Bronchial epithelial cell (primary cell): ENCODE measurements around a stretch of chr20.

GRCh38 chr20:50272073-50272654 lies 81.5 kb downstream of the CEBPB start:
- RRBS, 2 experiments: no CpG with 5 or more reads among the region's 7 CpGs

DNA sequence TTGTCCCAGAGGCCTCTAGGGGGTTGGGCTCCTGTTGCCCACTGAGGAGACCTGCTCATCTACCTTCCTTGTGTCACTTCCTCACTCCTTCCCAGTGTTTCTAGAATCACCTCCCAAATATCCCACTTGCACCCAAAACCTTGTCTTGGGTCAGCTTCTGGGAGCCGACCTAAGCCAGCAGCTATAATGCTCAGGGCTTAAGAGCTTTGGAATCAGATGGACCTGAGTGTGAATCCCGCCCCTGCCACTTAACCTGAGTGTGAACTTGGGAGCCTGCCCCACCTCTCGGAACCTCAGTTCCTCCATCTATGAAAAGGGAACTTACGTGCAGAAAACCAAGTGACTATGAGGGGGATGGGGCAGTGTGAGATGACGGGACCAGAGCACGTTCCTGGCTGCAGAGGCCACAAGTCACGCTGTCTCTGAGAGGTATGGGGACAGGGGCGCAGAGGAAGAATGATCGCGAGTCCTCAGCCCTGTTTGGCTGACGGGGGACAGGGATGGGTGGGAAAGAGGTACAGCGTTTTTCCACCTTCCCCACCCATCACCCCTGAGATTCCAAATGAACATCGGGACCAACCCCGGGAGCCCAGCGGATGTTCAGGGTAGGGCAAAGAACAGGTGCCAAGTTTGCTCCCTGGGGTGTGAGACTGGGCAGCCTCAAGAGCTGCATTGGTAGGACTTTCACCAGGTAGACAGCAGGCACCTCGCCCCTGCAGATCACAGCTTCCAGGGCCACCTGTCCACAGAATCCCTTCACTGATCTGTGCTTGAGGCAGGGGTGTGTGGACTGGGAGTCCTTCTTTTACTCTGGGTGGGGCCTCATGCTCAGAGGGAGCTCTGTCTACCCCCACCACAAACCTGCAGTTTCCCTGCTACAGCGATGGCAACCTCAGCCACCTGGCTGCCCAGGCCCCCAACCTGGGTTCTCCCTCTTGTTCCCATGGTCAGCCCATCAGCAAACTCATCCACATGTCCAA lies 85.6 kb downstream of the CEBPB start:
- RRBS, 2 experiments: no CpG with 5 or more reads among the region's 17 CpGs

DNA sequence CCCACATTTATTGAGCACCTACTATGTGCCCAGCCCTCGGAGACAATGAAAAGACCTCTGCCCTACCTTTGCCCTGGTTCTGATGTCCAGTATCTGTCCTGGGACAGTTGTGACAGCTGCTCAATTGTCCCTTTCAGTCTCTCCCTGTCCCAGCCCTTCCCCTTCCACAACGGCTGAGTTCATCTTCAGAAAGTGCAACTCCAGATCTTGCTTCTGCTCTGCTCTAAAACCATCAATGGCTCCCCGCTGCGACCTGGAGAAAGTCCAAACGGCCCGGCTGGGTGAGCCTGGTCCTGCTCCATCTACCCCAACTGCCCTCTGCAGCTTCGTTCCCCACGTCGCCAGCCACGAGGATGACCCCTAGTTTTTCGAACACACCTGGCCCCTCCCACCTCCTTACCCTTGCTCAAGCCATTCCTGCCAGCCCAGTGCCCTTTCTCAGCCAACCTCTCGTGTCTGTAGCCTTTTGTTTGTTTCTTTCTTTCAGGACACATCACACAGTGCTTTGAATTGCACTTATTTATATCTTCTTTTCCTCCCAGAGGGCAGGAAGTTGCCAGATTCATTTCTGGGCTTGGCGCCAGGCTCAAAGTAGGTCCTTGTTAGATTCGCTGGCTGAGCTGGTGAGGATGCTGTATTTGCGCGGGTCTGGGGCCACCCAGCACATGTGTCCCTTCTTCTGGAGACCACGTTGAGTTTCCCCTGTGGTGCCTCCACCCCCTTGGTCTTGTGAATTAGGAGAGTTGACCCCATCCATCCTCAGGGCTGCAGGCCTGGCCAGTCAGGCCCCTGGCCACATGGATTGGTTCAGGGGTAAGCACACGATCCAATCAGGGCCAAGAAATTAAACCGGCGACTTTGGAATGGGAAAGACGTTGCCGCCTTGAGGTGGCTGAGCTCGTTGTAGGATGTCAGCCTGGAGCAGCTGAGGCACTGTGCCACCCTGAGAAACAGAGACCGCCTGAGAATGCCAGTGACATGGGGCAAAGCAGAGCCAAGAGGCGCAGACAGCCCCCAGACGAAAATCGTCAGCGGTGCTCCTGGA lies 155.9 kb downstream of the CEBPB start:
- RRBS, 2 experiments: no CpG with 5 or more reads among the region's 28 CpGs

DNA sequence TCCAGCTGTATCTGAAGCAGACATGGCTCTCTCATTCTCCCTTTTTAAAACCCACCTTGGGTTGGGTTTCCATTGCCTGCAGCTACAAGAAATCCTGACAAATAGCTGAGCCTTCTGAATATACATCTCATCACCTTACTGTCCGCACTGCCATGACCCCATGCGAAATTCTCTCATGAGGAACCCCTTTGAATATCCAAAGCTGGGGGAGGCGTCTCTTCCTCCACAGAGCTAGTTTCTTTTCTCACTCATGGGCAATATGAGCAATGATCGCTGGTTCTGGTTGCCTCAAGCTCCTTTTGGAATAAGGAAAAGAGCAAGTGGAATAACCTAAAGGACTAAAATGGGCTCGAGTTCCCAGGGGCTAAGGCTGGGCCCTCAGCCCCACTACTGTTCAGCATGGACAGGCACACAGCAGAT lies 156.6 kb downstream of the CEBPB start:
- RRBS, 2 experiments: no CpG with 5 or more reads among the region's 5 CpGs

DNA sequence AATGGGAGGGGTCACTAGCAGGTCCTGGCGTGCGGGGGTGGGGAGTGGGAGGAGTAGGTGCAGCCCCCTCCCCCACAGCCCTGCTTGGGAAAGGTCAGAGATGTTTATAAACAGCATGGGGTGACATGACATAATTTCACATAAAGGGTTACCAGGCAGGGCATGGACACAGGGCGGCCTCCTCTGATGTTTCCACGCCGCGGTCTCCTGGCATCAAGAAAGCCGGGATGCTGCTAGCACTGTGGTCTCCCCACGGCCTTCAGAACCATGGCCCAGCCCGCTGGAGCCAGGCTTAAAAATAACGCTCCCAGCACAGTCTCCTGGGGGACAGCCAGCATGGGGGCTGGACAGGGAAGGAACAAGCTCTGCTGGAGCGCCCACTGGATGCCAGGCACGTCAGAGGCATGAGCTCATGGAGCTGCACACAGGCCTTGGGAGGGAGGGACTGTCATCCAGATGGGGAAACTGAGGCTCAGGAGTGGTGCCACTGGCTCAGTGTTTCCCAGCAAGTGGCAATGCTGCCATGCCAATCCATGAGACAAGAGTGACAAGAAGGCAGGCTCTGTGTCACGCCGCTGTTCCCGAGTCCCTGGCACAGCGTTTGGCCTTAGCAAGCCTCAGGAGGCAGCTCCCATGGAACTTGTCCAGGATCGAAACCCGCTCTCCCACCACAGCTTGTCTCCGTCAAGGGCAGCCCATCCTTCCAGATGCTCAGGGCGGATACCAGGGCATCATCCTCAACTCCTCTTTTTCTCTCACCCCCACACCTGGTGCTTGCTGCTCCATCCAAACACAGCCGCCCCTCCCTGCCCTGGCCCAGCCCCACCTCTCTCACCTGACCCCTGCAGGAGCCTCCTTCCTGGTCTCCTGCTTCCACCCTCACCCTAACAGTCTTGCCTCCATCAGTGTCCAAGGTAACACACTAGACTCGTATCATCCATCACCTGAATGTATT lies 110.8 kb upstream of the PTPN1 start:
- RRBS, 2 experiments: no CpG with 5 or more reads among the region's 22 CpGs

DNA sequence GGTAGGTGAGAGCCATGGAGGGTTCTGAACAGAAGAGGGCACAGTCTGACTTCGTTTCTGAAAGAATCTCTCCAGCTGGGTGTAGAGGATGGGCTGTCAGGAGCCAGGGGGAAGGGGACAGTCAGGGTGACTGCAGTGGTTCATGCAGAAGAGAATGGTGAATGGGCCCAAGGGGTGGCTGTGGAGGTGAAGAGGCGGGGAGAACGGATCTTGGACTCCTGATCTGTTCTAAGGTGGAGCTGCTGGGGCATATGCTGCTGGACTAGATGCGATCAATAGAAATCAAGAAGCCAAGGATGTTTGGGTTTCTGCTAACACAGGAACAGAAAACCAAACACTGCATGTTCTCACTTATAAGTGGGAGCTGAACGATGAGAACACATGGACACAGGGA lies 109.6 kb upstream of the PTPN1 start:
- RRBS, 2 experiments: no CpG with 5 or more reads among the region's 5 CpGs

DNA sequence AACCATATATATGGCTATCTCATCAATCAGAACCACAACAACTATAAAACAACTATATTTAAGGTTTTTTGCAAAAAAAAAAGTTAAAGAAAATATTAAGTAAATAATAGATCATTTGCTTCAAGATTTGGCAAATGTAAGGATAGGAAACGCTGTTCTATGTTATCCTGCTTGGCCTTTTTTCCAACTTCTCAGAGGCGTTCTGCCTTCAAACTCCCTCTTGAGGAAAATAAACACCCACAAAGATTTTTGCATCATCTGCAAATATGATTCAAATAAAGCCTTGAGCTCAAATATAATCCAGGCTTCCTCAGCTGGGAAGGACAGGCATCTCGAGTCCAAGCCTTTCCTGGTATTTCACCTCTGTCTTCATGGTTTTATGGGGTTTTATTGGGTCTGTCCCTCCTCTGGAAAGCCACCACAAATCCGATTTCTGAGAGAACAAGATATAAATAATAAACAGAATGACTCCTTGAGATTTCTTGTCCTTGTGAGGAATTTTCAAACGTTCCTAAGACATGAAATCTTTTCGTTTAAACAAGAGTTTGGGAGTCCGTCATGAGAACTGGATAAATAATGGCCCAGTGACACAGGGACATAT lies 67.6 kb upstream of the PTPN1 start:
- RRBS, 2 experiments: no CpG with 5 or more reads among the region's 7 CpGs

- RRBS, 2 experiments: no CpG with 5 or more reads among the region's 18 CpGs
Observed at GRCh38 chr20:50533129-50534170, 23.3 kb downstream of the PTPN1 start.

- RRBS, 2 experiments: no CpG with 5 or more reads among the region's 8 CpGs
Observed at GRCh38 chr20:50541541-50542116, 31.4 kb downstream of the PTPN1 start.

GRCh38 chr20:50567913-50568298 lies 57.7 kb downstream of the PTPN1 start:
- RRBS, 2 experiments: no CpG with 5 or more reads among the region's 12 CpGs

DNA sequence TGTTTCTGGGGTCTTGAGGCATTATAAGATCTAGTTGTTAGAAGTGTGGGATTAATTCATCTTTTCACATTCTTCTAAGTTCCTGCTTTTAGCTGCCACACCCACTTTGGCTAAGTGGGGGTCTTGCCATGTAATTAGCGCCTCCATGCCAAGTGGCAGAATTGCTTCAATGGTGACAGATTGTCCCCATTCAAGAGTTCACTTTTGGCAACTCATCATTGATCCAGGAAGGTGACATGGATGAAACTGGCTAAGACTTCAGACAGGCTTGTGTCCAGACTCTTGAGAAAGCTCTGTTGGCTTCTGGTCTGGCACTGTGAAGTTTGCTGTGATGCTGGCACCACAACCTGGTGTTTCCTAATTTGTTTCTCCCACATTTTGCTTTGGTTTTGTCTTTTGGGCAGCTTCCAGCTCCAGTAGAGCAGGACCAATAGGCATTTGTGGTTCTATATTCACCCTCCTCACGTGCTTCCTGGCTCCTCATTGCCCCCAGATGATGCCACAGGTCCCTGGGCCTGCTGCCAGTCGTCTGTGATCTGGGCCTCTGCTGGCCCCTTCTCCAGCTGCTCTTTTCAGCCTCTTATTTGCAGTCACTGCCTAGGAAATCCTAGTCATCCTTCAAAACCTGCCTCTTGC lies 62.6 kb downstream of the PTPN1 start:
- RRBS, 2 experiments: no CpG with 5 or more reads among the region's 3 CpGs

DNA sequence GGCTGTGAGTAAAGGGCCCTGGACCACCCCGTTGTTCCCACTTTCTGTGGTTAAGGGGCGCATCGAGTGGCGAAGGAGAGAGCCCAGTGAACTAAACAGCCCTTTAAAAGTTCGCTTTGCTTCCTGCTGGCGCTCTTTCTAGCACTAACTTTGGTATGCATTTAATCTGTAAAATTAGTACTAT lies 723 bp downstream of the PARD6B start:
- RRBS, 2 experiments: no CpG with 5 or more reads among the region's 6 CpGs

DNA sequence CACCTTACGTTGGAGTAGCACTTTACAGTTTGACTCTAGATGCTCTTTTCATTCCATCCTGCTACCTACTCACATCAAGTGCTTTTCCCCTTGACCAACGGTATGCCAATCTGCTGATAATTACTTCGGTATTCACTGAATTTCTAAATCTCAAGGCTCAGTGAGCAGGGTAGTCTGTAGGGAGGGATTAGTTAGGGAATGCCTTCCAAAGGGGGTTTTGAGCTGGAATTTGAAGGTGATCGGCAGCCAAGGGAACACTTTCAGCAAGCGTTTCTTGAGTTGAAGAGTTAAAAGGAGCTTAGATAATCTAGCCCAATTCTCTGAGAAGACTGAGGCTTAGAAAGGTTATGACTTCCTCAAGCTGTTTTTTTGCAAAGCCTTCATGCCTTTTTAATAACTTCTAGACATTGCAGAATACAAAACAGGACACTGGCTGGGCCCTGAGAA lies 1.0 kb downstream of the PARD6B start:
- RRBS, 2 experiments: no CpG with 5 or more reads among the region's 5 CpGs

DNA sequence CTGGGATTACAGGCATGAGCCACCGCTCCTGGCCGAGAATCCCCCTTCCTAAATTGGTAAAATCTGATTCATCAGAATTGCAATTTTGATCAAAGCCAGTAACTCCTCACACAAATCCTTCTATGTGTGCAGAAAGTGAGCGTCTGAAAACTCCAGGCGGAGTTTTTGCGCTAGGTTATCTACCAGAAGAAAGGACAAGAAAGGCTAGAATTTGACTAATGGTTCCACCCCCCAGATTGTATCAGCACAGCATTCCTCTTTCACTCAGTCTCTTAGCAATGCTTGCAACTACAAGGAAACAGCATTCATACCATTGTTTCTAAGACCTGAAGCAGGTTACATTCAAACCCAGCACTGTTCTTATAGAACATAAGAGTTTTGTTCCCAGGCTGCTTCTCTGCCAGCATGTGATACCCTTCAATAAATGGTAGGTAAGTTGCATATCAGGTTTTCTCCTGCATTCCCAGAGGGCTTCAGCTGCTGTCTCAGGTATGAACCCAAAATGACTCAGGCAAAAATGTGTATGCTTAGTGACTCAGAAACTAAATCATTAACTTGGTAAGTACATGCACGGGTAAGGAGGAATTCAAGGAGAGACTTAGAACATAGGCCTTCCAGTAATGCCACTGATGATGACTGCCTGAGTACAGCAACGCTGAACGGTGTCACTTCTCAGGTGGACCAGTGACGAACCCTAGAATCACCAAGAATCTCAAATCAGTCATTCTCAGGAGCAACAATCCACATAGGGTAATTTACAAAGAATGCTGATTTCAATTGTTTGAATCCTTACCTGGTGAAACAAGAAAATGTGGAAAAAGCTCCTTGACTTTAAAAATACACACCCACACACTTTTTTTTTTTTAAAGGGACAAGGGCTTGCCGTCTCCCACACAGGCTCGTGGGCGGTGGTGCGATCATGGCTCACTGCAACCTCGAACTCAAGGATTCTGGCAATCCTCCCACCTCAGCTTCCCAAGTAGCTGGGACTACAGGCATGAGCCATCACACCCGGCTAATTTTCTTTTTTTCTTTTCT lies 30.3 kb downstream of the PARD6B start:
- RRBS, 2 experiments: no CpG with 5 or more reads among the region's 15 CpGs

DNA sequence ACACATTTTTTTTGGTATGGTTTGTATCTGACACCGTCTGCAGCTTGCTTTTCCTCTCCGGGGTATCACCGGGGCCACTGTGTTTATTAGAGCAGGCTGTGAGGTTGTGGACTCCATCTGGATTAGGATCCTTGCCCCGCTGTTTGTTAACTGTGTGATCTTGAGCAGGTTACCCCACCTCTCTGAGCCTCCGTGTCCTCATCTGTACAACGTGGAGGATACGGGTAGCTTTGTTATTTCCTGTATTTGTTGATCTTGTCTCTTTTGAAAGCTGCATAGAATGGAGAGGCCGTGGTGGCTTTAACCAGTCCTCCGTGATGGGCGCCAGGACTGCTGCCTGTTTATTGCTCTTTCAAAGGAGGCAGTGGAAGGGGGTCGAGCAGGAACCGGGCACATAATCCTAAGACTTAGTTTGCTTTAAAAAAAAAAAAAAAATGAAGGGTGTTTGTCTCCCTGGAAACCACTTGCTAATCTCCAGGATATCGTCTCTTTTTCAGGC lies 22.9 kb downstream of the BCAS4 start:
- RRBS, 2 experiments: no CpG with 5 or more reads among the region's 13 CpGs

GRCh38 chr20:50819297-50819840 lies 24.5 kb downstream of the BCAS4 start:
- RRBS, 2 experiments: 92 to 95% methylated on average over 3 of the region's 12 CpGs

DNA sequence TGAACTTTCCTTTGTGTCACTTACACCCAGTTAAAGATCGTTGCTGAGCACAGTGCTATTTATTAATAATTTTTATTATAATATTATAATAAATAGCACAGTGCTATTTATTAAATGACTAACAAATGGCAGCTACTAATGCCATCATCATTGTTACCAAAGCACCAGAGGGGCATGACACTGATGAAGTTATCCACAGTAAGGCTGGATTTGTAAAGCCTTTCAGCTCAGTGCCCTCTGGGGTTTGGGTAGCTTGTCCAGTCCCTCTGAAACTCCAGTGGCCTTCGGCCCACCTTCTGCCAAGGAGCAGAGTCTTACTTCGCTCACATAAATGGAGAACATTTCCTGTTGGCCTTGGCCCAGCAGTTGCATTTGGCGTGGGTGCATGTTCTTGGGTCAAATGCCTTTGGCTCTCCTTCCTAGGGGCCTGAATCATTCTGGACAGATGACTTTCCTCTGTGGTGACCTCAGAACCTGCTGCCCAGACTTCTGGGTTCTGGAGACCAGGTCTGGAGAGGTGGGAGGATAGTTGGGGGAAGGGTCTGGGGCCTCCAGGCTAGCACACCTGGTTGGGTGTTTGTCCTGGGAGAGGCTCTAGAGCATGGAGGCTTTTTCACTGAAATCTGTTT lies 29.2 kb downstream of the BCAS4 start:
- RRBS, 2 experiments: no CpG with 5 or more reads among the region's 4 CpGs

GRCh38 chr20:50929182-50929912 lies 1.9 kb downstream of the ADNP start:
- RRBS, 2 experiments: no CpG with 5 or more reads among the region's 10 CpGs

DNA sequence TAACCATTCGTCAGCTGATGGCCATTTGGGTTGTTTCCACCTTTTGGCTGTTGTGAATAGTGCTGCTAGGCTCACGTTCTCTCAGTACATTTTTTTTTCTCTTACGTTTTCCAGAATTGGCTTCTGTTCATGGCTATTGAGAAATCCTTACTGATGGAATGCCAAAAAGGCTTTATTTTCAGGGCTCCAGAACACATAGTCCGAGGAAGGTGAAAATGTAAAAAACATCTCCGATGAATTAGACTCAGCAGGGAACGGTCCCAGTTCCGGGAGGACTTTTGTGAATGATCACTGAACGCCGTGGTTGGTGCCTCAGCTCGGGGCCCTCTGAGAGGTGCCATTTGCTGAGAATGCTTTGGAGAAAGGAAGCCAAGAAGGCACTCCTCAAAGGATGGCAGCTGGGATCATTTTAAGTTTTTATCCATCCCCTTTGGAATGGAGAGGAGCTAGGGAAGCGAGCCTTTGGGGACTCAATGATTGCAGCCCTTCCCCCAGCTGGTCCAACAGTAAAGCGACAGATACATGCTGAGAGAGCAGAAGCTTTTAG lies 133.2 kb upstream of the KCNG1 start:
- RRBS, 2 experiments: no CpG with 5 or more reads among the region's 12 CpGs